ENCODE measurements around a stretch of chr12.

DNA sequence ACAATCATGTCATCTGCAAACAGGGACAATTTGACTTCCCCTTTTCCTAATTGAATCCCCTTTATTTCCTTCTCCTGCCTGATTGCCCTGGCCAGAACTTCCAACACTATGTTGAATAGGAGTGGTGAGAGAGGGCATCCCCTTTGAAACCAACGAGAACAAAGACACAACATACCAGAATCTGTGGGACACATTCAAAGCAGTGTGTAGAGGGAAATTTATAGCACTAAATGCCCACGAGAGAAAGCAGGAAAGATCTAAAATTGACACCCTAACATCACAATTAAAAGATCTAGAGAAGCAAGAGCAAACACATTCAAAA, 84.5 kb downstream of the CCDC91 start:
- CAGE, long polyA plus RNA, result no peak
- RRBS, result no CpG with 5 or more reads among the region's 2 CpGs

DNA sequence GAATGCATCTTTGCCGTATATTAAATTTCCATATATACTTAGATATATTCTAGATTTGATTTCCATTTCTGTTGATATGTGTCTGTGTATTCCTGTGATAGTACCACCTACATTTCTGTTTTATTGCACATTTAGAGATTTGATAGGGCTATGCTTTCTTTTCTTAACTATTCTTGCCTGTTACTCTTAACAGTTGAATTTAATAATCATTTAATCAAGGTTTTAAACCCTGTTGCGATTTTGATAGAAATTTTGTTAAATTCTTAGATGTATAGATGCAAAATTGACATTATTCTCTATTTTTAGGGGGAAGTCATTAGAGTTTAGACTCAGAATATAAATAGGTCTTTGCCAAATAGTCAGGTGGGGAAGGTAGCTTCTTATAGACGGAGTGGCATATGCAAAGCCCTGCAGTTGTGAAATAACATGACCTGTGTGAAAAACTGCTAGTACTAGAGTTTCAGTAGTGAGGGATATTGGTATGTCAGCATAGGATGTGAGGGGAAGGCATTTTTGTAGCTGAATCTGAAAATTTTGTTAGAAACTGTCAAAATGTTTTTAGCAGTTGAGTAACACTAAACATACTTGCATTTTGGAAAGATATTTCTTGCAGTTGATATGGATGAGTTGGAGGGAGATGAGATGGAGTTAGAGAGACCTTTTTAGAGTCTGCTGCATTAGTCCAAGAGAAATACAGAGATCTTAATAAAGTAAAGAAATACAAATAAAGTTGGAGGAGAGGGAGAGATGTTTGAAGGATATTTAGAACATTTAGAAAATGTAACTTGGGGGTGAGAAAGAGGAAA, 133.4 kb downstream of the CCDC91 start:
- CAGE, long polyA plus RNA, result no peak
- RRBS, result no CpG with 5 or more reads among the region's 3 CpGs

GRCh38 chr12:28998306-28998642, 150.8 kb upstream of the FAR2 start:
- CAGE, long polyA plus RNA, result no peak
- RRBS, result no CpG with 5 or more reads among the region's 1 CpG

GRCh38 chr12:29112385-29112815, 36.7 kb upstream of the FAR2 start:
- CAGE, long polyA plus RNA, result no peak
- RRBS, result no CpG with 5 or more reads among the region's 2 CpGs

DNA sequence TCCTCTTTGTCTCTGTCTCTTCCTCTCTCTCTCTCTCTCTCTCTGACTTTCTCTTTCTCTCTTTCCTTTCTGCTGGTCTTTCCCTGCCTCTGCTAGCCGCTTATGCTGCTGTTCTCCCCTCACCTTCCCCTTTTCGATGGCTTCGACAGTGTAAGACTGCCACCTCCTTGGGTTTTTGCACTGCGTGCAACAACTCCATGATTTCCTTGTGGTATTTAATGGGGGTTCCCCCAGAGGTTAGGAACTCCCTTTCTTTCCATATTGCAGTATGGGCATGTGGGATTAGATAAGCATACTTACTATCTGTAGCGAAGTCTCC, 21.6 kb downstream of the FAR2 start:
- CAGE, long polyA plus RNA, result no peak
- RRBS, result no CpG with 5 or more reads among the region's 5 CpGs

- CAGE, long polyA plus RNA, result no peak
- RRBS, result no CpG with 5 or more reads among the region's 2 CpGs
These were observed 81.2 kb downstream of the FAR2 start for GRCh38 chr12:29230175-29230781.

DNA sequence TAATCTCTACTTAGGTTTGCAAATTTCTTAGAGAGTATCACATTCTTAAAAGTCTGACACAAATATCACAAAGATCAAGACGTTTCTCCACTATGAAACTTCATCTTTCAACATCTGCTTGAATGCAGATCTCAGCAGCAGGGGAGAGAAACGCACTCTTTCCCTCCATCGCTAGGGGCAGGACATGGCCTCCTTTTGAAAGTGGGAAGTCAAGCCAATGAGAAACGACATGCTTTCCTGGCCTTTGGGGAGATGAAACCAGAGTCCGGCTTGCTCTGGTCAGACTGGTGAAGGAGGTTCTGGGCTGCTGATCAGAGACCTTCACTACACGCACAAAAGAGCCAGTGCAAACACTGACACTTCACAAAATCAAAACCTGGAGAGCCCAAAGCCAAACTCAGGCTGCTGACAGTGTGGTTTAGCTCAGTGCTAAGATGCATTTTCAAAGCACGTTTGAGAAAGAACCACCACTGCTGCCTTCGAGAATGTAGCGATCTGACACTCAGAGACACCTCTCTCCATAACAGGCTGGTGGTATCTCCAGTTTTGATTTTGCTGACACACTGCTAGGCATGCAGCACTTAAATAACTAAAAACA, 93.7 kb upstream of the OVCH1 start:
- CAGE, long polyA plus RNA, result no peak
- RRBS, result no CpG with 5 or more reads among the region's 9 CpGs

GRCh38 chr12:29725772-29726324, 57.9 kb downstream of the TMTC1 start:
- CAGE, long polyA plus RNA, result no peak
- RRBS, result no CpG with 5 or more reads among the region's 5 CpGs

- CAGE, long polyA plus RNA, result no peak
- RRBS, result no CpG with 5 or more reads among the region's 9 CpGs
These were observed 64.0 kb downstream of the IPO8 start for GRCh38 chr12:30631531-30632153.

- CAGE, long polyA plus RNA, result no peak
- RRBS, result no CpG with 5 or more reads among the region's 7 CpGs
These were observed 58.8 kb downstream of the IPO8 start for GRCh38 chr12:30636731-30637499.

- CAGE, long polyA plus RNA, result no peak
- RRBS, result no CpG with 5 or more reads among the region's 22 CpGs
These were observed 40.7 kb upstream of the CAPRIN2 start for GRCh38 chr12:30795528-30795819.

GRCh38 chr12:31005776-31006376, 67.8 kb upstream of the DDX11 start:
- CAGE, long polyA plus RNA, result no peak
- RRBS, result no CpG with 5 or more reads among the region's 6 CpGs

DNA sequence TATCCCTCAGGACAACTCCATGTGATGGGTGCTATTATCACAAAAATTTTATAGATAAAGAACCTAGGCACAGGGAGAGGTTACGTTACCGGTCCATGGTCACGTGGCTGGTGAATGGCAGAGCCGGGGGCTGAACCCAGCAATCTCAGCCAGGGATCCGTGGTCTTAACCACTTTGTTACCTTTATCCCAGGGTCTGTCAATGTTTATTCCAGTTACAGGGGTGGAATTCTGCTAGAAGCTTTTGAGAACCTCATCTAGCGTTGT, 513 bp downstream of the AMN1 start:
- CAGE, long polyA plus RNA, result no peak
- RRBS, result no CpG with 5 or more reads among the region's 6 CpGs

- CAGE, long polyA plus RNA, result no peak
- RRBS, result no CpG with 5 or more reads among the region's 1 CpG
These were observed 27.0 kb upstream of the AMN1 start for GRCh38 chr12:31755868-31756117.

DNA sequence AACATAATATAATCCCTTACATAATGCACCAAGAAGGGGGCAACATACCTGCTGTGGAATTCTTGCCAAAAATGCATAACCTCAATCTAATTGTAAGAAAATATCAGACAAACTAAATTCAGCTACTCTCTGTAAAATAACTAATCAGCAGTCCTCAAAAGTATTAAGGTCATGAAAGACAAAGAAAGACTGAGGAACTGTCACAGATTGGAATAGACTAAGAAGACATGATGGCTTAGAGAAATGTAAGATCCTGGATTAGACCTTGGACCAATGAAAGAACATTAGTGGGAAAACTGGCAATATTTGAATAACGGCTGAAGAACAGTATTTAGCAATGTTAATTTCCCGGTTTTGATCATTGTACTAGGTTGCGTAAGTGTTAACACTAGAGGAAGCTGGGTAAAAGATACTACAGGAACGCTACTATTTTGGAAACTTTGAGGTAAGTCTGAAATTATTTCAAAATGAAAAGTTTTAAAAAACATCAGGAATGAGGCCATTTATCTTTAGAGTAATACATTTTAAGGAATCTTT, 68.3 kb upstream of the H3-5 start:
- CAGE, long polyA plus RNA, result no peak
- RRBS, result no CpG with 5 or more reads among the region's 4 CpGs

DNA sequence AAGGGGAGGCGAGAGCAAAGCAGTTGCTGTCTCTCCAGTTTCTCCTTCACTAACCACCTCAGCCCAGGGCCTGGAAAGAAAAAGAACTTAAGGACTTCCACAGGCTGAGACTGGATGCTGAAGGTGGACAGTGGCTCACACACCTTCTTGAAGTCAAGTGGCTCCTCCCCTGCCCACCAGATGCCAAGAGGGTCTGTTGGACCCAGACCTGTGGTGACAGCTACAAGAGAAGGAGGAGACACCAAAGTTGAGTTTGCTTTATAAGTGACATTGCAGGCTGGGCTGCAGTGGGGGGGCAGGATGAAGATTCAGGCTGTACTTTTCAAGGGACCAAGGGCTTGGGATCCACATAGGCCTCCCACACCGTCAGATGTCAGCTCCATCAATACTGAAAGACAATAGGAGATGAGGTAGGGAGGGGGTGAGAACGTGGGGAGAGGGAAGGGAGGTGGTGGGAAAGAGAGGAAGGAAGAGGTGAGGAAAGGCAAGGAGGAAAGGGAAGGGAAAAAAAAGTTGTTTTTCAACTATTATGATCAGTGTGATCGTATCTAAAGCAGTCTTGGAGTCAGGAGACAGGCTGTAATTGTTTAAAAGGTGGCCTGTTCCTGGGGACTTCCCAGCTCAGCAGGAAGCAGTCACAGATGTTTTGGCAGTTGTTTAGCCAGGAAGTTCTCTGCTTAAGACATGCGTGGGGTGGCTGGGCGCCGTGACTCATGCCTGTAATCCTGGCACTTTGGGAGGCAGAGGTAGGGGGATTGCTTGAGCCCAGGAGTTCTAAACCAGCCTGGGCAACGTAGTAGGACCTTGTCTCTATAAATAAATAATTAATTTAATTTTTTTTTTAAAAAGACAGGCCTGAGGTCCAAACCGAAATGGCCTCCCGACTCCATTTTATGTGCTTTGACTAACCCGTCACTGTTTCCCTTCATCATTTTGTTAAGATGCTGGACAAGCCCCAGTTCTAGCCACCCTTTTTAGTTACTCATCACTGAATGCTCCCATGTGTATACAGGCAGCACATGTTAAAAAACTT, 83.1 kb upstream of the H3-5 start:
- CAGE, long polyA plus RNA, result no peak
- RRBS, result no CpG with 5 or more reads among the region's 11 CpGs

DNA sequence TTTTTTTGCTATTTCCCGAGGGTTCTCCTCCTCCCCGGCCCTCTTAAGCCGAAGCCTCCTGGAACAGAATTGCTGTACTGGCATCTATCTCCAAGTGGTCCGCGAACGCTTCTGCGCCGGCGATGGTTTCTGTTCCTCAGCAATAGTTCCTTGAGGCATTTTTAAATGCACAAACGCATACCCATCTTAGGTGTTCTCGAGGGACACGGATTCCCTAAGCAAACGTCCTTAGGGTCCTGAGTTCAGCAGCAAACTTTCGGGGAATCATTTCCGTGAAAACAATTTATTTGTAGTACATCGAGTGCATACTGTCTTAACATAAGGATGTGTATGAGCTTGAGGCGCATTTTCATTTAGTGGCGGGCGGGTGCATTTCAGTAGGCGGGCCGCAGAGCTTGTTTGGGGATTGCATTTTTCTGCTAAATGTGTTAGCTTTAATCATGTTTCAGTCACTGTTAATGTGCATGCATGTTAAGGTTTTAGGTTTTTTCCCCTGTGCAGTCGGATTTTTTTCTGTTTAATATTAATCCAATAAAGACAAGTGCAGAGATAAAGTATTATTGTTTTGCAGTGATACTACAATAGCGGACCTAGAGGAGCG, 855 bp downstream of the RESF1 start:
- CAGE, long polyA plus RNA, result no peak
- RRBS, result 1% methylated on average over 7 of the region's 24 CpGs

DNA sequence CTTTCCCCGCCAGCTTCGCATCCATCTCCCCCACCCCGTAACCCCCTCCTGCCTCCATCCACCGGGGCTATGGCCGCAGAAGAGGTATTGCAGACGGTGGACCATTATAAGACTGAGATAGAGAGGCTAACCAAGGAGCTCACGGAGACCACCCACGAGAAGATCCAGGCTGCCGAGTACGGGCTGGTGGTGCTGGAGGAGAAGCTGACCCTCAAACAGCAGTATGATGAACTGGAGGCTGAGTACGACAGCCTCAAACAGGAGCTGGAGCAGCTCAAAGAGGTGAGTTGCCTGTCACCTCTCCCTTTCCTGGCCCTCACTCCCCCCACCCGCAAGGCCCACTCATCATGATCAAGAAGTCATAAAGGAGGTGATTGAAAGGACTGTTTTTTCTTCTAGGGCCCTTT, 619 bp downstream of the BICD1 start:
- CAGE, long polyA plus RNA, result no peak
- RRBS, result 2% methylated on average over 2 of the region's 12 CpGs

- CAGE, long polyA plus RNA, result no peak
- RRBS, result no CpG with 5 or more reads among the region's 4 CpGs
These were observed 32.1 kb downstream of the BICD1 start for GRCh38 chr12:32138509-32139428.

- CAGE, long polyA plus RNA, result no peak
- RRBS, result no CpG with 5 or more reads among the region's 5 CpGs
These were observed 145.8 kb downstream of the BICD1 start for GRCh38 chr12:32252439-32252868.